Epithelial cell of proximal tubule (primary cell): ENCODE measurements around a stretch of chr22.

GRCh38 chr22:46007402-46007716 is 30.4 kb upstream of the WNT7B start:
- RAMPAGE, long total RNA: no peak
- RRBS: 17% methylated on average over 6 of the region's 18 CpGs

DNA sequence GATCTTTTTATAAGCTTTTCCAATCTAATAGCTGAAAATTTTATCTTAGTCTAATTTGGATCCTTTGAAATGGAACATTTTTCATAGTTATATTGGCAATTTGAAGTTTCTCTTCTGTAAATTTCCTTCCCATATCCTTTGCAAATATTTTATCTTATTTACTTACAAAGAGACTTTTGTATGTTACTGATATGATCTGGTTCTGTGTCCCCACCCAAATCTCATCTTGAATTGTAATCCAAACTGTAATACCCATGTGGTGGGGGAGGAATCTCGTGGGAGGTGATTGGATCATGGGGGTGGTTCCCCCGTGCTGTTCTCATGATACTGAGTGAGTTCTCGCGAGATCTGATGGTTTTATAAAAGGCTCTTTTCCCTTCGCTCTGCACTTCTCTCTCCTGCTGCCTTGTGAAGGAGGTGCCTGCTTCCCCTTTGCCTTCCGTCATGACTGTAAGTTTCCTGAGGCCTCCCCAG is 42.3 kb upstream of the WNT7B start:
- RAMPAGE, long total RNA: no peak
- RRBS: no CpG with 5 or more reads among the region's 6 CpGs

- RAMPAGE, long total RNA: no peak
- RRBS: 2% methylated on average over 2 of the region's 29 CpGs
Measured at GRCh38 chr22:46035595-46035904, 58.6 kb upstream of the WNT7B start.

GRCh38 chr22:46052278-46052555 is 75.3 kb upstream of the WNT7B start:
- RAMPAGE, long total RNA: no peak
- RRBS: no CpG with 5 or more reads among the region's 3 CpGs

DNA sequence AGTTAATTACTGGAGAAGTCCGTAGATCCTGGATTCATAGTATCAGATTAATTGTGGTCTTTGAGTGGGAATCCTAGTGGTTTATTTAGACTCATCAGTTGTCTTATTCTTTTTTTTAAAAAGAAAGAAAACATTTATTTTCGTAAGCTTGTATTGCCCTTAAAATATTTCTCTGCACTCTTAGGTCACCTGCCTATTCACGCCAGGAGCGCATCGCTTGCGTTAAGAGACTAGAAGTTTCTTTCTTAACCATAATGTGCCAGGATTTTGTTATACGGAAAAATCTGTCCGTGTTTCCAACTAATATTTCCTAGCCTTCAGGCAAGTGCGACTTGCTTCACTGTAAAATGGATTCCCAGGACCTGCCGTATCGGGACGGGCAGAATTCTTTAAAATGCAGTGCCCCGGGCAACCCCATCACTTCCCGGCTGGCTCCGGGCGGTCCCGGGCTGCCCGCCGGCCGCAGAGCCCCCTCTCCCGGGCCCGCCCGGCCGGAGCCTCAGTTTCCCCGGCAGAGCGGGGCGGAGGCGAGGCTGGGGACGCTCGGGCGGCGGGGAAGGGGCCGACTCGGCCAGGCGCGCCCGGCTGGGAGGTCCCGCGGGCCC is 84.0 kb upstream of the WNT7B start:
- RAMPAGE, long total RNA: no peak
- RRBS: 31% methylated on average over 14 of the region's 39 CpGs

GRCh38 chr22:46067422-46068252 is 82.7 kb upstream of the PPARA start:
- RAMPAGE, long total RNA: no peak
- RRBS: no CpG with 5 or more reads among the region's 13 CpGs

DNA sequence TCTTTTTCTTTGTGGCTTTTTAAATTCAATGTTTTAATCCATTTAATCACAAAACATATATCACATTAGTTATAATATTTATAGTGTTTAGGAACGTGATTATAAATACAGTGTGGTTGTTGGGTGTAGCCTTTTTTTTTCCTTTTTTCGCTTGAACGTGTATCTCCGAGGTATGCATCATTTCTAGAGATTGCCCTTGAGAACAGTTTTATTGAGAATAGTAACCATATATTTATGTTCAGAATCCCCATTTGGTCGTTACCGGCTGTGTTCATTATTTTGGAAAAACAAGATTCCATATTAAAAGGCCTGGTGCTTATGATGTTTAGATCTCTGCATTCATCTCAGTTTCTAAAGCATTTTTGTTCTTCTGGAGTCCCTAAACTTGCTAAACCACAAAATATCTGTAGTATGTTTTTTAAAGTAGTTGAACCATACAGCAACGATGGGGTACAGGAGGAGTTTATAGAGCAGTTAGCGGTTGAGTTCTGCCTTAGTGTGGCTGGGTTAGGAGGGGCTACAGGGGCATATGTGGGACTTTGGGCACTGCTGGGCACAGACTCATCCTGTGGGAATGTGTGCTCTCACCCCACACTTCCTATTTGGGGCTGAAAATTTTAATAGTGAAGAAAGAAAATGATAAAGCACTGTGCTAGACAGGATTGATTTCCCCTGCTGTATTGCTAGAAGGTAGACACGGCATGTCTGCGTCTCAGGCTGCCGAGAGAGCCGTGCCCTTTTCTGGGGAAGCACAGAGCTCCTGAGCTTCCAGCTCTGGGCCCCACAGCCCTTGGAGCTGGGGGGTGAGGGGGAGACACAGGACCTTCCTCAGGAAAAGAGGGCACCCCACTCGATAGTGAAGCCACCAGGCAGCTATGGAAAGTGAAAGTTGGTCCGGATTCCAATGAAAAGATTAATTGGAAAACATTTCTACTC is 81.5 kb upstream of the PPARA start:
- RAMPAGE, long total RNA: no peak
- RRBS: no CpG with 5 or more reads among the region's 14 CpGs

DNA sequence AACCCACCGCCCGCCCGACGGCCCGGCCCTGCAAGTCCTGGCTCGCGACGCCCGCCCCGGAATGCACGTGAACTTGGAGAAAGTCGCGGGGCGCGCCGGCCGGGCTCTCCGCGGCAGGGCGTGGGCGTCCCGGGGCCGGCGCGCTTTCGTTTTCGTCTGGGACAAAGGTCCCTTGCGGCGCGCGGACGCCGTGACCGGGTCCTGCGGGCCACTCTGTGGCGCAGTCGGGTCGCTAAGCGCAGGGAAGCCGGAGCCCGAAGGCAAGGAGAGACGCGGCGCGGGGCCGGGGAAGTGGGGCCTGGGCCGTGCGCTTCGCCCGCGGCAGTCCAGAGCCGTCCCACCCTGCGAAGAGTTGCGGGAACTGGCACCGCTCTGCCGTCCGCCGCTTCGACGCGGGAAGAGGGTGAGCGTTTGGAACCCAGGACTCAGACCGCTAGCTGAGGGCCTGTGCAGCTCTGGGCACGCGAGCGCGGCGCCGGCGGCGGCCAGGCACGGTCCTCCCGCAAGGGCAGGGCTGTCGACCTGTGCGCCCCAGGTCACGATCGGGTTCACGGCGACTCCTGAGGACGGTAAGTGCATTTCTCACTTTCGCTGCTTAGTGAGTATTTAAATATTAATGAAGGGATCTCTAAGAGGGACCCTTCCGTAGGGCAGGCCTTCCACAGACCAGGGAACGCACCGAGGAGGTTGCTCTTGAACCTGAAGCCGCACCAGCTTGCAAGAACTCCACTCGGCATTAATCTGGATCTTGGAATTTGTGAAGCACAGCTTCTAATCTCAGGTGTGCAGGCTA is 78.0 kb upstream of the PPARA start:
- RAMPAGE, long total RNA: no peak
- RRBS: 2% methylated on average over 28 of the region's 86 CpGs

DNA sequence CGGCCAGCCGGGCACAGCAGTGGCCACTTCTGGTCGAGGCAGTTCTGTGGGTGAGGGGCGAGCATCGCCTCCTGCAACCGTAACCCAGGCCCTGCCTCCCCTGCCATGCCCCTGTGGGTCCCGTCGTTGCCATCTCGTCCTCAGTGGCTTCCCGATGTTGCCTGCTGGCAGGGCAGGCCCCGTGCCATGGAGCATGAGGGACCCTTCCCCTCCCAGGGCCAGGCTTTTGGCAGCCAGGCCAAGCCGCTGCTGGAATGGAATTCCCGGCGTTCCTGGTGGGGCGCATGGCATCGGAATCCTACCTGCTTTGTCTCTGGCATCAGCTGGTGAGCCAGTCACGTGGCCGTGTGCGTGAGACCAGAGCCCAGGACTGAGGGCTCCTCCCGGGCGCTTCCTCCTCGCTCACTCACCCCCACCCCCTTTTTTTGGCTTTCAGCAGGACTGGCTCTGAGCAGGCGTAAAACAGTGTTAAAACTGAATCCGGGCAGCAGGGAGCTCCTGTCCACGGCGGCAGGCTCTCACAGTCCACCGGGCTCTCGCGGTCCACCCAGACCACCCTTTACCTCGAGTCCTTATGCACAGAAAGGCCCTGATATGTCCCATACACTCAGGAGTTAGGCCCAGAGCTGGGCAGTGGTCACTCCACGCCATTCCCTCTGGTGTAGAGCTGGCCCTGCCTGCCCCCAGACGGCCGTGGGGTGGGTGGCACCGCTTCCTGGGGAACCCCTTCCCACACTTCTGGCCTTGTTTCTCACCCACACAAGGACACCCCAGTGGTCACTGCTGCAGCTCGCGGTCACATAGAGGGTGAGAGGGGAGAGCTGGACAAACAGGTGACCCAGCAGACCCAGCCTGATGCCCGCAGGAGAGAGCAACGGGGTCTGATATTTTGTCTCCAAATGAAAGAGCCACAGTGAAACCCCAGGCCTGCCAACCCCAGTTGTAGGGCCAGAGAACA is 71.5 kb upstream of the PPARA start:
- RAMPAGE, long total RNA: no peak
- RRBS: 5% methylated on average over 8 of the region's 38 CpGs

- RAMPAGE, long total RNA: no peak
- RRBS: 20% methylated on average over 10 of the region's 45 CpGs
Measured at GRCh38 chr22:46106789-46107757, 43.3 kb upstream of the PPARA start.

DNA sequence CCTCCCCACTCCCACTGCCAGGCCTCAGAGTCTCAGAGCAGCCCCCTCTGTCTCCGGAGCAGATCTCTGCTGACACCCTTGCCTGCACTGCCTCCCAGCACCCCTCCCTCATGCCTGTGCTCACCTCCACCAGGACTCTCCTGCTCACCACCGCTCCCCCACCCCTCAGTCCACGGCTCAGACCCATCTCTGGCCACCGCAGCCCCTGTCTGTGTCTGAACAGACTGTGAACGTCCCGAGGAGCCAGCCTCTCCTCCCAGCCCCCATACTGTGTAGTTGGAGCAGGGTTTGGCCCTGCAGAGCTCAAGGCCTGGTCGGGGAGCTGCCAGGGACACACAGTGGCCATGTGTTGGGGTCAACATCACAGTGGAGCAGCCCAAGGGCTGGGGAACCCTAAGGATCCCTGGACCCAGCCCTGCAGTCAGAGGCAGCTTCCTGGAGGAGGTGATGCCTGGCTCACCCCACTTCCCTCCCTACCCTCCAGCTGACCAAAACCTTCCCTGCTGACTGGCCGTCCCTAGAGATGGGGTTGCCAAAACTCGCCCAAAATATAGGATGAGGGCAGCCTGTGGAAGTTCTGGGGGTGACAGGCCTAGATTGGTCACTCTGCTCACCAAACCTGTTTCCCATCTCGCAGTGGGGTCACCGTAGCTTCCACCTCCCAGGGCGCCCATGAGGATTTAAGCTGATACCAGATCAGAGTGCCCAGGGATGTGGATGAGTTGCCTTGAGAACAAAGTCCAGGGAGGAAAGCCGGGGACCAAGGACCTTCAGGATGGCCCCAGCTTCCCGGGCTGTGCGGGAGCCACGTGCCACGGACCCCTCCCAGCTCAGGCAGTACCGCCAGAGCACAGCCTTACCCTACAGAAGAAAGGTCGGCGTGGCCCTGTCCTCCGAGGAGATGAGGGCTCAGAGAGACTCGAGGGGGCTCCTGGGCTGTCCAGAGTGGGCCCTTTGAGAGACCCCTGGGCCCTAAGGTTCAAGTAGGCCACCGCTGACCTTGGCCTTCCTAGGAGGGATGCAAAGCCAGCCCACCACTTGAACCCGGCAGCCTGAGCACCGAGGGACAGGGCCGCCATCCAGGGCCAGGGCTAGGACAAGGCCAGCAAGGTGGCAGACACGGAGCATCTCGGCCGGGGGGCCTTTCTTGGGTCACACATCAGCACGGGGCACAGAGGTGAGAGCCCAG is 34.9 kb upstream of the PPARA start:
- RAMPAGE, long total RNA: no peak
- RRBS: 30% methylated on average over 7 of the region's 30 CpGs

DNA sequence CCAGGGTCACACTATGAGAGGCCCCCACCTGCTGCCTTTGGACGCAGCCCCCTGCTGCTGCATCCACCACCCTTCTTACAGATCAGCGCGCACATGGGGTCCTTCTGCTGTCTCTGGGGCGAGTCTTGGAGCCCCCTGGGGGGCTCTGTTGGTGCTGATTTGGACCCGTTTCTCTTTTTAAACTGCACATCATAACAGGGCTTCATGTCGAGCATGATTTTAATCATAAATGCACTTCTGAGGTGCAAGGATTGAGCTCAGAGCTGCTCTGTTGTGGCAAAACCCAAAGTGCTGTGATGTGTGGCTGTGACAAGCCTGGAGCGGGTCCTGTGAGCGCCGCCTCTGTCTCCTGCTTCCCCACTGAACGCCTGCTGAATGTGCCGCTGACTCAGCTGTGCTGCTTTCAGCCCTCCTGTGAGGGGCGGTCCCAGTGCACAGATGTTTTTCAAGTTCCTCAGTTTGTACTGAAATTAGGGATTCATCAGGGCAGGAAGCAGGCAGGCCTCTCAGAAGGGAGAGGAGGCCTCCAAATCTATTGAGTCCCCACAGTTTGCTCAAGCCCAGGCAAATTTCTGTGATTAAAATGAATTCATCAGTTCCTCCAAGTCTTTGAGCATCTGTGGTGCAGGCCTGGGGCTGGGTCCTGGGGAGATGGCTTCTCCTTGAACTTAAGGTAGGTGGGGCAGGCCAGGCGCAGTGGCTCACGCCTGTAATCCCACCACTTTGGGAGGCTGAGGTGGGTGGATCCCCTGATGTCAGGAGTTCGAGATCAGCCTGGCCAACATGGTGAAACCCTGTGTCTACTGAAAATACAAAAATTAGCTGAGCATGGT is 3.0 kb upstream of the GTSE1 start:
- RAMPAGE, long total RNA: no peak
- RRBS: no CpG with 5 or more reads among the region's 15 CpGs

DNA sequence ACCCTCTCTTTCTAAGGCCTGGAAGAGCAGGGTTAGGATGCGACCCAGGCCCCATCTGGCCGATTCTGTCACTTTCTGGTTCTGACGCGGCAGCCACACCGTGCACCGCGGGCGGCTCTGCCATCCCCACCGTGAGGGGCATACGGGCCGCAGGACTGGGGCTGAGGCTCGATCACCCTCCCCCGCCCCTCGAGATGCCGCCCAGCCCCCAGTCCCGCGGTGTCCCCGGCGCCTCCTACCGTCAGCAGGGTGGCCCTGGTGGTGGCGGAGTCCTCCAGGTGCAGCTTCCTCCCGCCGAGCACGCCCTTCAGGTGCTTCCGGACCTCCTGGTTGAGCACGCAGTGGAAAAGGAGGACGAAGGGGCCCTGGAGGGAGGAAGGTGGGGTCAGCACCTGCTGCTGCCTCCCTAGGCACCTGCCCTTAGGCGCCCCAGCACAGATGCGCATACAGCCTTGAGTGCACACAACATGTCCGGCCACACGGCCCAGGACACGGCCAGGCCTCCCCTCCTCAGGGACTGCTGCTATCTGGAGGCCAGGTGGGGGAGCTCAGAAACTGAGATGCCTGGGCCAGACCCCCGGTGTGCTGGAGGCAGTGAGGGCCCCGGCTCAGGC is 31.3 kb downstream of the TRMU start:
- RAMPAGE, long total RNA: no peak
- RRBS: 90% methylated on average over 7 of the region's 34 CpGs

- RAMPAGE, long total RNA: no peak
- RRBS: no CpG with 5 or more reads among the region's 5 CpGs
Measured at GRCh38 chr22:46439544-46439837, 97.9 kb downstream of the CELSR1 start.

DNA sequence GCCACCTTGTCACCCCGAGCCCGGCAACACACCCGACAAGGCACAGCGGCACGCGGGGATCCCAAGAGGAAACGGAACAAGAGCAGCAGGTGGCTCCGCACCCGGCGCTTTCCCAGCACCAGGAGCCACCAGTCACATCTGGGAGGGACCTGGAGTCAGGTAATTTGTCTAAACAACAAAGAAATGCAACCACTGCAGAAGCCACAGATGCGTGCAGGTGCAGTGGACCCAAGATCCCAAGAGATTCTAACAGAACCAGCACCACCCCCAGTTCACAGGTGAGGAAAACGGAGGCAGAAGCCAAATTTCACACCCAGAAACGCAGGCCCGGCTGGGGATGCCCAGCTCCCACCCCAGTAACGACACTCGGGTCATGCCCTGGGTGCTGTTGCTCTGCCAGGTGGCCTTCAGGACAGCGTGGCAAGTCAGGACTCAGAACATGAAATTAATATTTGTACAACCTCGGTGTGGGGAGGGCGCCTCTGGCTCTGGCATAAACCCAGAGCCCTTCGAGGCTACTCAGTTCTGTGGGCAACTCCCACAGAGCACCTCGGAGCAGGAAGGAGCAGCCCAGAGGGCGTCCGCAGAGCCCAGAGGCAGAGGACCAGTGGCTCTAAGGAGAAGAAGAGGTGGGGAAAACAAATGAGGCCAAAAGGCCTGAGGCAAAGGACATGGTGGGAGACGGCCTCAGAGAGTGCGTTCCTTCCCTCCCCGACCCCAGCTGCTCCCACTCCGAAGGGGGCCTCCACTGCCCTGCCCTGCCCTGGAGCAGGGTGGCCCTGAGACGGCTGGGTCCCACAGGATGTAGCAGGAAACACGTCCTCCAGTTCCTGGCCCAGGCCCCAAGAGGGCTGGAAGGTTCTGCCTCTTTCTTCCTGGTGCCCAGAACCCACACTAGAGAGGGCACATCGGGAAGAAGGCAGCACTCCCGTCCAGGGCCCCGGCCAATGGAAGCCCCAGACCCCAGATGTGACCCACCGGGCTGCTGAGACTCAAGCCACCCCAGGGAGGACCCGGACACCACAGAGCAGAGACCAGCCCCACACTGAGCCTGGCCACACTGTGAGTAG is 71.5 kb downstream of the CELSR1 start:
- RAMPAGE, long total RNA: no peak
- RRBS: 75% methylated on average over 8 of the region's 34 CpGs

DNA sequence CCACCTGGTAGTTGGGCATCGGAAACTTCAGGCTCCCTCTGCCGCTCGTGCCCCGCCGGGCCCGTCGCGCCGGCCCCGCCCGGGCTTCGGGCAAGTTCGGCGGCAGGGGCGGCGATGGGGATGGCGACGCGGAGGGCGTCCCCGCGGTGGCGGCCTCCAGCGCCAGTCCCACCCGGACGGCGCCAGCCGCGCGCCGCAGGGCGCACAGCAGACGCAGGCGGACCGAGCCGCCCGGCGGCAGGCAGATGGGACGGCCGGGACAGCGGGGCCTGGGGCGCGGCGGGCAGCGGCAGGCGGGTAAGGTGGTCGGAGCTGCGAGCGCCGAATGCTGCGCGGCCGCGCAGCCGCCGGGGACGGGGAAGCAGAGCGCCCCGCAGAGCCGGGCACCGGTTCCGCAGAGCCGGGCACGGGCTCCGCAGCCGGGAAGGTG is 991 bp downstream of the CELSR1 start:
- RAMPAGE, long total RNA: no peak
- RRBS: 9% methylated on average over 42 of the region's 66 CpGs

DNA sequence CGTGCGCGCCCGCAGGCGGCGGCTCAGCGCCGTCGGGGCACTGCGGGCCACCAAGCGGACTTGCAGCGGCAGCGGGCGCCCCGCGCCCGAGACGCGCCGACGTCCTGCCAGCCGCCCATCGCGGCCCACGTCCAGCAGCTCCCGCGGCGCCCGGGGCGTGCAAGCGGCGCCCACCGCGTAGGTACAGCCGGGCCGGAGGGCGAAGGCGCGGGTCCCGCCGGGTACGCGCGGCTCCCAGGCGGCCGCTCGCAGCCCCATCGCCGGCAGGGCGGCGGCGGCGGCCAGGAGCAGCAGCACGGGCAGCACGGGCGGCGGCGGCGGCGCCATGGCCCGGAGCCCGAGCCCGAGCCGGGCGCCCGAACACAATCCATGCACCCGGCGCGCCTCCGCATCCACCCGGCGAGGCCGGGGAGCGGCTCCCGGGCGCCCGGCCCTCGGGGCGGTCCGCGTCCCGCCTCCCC is 546 bp downstream of the CELSR1 start:
- RAMPAGE, long total RNA: no peak
- RRBS: 2% methylated on average over 27 of the region's 82 CpGs

DNA sequence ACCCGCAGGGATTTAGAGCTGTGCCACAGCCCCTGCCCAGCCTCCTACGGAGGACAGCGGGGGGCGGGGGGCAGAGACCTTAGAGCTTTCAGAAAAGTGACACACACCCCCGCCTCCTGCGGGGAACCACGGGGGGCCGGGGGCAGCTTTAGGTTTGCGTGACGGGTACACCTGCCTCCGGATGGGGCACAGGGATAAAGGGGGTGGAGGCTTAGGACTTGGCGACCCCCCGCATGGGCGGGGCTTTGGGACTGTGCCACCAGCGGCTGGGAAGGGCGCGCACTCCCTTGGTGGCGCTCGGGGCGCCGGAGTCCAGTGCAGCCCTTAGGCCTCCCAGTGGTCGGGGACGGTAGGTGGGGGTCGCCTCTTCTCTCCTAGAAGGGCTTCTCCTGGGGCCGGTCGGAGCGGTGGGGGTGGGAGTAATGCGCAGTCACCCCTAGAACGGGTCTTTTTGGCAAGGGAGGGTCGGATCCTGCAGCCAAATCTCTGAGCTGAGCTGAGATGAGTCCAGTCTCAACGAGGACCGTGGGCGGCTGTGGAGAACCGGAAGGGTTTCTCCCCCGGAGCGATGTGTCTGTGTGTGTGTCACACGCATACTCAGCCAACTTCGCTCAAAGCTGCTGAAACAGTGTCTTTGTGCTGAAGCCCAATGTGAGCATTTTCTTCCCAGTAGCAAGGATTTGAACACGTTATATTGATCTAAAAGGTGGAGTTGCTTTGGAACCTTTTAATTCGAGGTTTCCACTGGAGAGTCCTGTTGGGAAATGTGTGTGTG is 1.2 kb upstream of the CELSR1 start:
- RAMPAGE, long total RNA: no peak
- RRBS: no CpG with 5 or more reads among the region's 40 CpGs

DNA sequence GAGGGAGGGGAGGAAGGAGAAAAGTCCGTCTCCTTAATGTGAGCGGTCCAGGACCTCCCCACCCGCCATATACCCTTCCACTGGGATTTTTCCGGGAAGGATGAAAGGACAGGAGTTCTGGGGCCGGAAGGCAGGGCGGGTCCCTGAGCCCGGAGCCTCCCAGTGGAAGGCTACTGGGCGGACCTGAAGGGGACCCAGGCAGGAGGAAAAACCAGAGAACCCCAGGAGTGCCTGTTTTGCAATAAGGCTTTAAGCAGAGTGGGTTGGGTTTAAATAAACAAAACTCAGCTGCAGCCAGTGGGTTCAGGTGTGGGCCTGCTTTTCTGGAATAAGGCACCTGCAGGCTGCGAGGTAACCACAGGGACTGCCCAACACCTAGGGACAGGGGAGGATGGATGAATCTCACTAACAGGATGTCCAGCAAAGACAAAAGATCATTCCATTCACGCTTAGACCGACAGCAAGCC is 1.8 kb upstream of the CELSR1 start:
- RAMPAGE, long total RNA: no peak
- RRBS: no CpG with 5 or more reads among the region's 11 CpGs

DNA sequence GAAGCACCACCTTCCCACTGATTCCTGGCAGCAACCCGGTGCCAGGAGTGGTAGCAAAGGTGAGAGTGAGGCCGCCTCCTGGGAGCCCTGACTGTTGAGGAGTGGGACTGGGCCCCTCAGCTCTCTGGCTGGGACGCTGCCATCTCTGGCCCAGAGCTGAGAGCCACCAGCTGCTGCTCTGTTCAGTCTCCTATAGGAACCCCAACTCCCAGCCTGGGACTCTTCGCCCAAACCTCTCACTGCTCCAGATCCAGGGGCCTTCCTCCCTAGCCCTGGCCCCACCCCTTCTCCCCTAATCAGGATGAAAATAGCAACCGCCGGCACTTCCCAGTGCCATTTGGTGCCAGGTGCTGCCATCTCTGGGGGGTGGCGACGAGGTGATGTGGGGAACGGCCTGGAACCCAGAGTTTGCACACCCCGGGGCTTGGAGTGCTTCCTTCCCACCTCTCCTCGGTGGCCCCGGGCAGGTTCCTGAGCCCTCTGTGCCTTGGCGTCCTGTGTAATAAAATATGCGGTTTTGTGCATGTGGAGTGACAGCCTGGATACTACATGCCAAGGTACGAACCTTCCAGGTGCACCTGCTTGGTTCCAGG is 35.7 kb upstream of the CELSR1 start:
- RAMPAGE, long total RNA: no peak
- RRBS: 89% methylated on average over 3 of the region's 15 CpGs